HT1080 (cell line): ENCODE results near the genes TFCP2L1 and TEX51.

GRCh38 chr2:120740352-120740781, 4.7 kb downstream of the GLI2 start:
RAMPAGE:
- cytosol, long total RNA = no peak
- long total RNA = no peak
- nucleus, long total RNA = no peak

DNA sequence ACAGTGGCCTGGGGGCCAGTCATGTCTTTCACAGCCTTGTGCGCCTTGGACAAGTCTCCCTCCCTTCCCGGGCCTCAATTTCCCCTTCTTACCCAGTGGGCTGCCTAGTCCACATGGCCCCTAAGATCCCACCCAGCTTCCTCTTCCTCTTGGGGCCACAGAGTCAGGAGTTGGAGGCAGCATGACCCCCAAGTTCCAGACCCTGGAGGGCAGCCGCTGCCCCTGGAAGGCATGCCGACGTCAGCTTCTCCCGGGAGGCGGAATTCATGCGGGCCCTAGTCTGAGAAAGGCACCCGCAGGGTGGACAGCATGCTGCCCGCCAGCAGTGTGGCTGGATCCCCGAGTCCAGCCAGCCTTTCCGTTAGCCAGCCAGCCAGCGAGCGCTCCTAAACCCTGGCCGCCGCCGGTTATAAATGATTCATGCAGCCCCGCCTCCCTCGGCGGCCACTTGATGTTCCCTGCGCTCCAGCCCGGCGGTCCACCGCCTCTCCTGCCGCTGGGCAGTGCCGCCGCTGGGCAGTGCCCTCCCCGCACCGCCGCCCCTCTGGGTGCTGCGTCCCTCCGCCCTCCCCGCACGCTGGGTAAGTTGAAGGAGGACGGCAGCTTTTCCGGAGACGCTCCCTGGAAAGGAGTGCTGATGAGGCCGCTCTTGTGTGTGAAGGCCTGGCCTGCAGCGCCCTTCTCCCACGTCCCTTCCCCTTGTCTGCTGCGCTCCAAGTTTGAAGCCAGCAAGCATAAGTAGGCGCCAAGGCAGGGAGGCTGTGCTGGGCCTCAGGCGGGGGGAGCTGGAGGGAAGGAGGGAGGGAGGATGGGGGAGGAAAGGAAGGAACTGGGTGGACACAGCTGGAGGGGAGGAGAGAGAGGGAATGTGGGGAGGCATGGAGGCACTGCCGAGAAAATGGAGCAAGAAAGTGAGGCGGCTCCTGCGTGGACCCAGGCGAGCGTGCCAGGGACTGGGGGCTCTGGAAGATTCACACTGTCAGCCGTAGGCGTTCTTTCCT, 131.7 kb downstream of the GLI2 start:
RAMPAGE:
- cytosol, long total RNA = no peak
- long total RNA = no peak
- nucleus, long total RNA = start-site peak on the plus strand centred at position 474 of the sequence, 72 bp wide, 12 and 13 reads in 2 replicates

DNA sequence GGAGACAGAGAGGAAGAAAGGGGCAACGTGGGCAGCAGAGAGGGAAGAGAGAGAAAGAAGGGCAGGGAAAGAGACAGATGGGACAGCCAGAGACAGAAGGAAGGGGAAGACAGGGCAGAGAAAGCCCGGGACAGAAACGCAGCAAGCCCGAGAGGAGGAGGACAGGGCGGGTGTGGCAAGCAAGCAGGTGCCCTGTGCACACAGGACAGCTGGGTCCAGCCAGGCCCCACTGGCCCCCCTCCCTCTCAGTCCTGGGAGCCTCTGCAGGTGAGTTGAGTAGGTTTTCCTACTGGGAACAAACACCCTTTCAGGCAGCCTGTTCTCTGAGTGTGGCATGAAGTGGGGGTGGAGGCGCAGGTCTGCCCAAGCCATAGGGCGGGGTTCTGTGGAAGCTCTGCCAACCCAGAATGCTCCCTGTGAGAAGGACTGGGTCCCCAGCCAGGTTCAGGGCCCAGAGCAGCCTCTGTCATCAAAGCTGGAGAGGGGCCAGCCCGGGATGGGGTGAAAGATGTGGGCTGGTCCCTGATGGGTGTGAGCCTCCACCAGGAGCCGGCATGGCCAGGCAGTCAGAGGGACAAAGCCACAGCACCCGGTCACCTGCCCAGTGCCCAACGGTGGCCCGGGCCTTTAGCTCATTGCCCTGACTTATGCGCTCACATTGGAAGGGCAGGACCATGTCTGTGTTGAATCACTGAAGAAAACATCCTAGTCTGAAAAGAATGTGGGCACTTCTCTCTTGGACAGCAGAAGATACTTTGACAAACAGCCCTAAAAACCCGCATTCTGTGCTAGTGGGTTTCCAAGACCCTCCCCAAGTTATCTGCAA, 129.4 kb downstream of the TFCP2L1 start:
RAMPAGE:
- cytosol, long total RNA = no peak
- long total RNA = no peak
- nucleus, long total RNA = no peak

GRCh38 chr2:121285056-121285780, at the start of gene TFCP2L1:
Gene TFCP2L1, minus strand, starts transcription at chr2:121285202.
RAMPAGE:
- cytosol, long total RNA = no peak
- long total RNA = no peak
- nucleus, long total RNA = no peak

DNA sequence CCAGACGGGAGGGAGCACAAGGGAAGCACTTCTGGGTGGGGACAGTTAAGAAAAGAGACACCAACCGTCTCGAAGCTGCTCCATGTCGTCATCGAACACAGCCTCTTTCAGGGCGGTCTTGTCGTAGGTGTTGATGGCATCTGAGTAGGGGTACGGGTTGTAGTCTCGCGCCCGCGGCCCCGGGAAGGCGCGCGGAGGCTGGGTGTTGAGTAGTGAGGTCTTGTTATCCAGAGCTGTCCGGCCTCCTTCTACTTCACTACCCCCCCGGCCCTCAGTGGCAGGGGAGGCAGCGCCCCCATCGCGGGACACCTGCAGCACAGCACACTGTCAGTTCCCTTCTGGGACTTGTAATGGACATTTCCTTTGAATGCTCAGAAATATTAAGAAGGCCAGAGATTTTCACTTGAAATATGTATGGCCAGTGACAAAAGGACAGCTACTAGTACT, 82.5 kb upstream of the TFCP2L1 start:
RAMPAGE:
- cytosol, long total RNA = no peak
- long total RNA = no peak
- nucleus, long total RNA = no peak

DNA sequence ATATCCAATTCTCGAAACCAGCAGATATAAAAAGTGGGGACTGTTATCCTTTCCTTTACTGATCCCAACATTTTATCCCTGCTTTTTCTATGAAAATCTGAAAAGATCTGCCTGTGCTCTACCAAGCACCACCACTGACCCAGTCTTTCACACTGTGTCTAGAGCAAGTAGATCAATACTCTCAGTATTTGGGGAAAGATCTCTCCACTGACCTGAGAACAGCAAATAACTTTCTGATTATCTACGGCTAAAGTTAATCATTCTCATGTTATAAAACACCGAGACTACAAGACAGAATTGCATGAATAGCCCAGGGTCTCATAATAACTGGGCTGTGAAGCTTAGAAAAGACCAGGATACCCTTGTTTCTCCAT, 134.3 kb upstream of the TFCP2L1 start:
RAMPAGE:
- cytosol, long total RNA = no peak
- long total RNA = no peak
- nucleus, long total RNA = no peak

GRCh38 chr2:121425112-121425663, 140.2 kb upstream of the TFCP2L1 start:
RAMPAGE:
- cytosol, long total RNA = no peak
- long total RNA = no peak
- nucleus, long total RNA = no peak

RAMPAGE:
- cytosol, long total RNA = no peak
- long total RNA = no peak
- nucleus, long total RNA = no peak
Measured at GRCh38 chr2:121429946-121430652, 145.1 kb upstream of the TFCP2L1 start.

GRCh38 chr2:121591270-121591803, 57.9 kb downstream of the CLASP1 start:
RAMPAGE:
- cytosol, long total RNA = no peak
- long total RNA = no peak
- nucleus, long total RNA = no peak

DNA sequence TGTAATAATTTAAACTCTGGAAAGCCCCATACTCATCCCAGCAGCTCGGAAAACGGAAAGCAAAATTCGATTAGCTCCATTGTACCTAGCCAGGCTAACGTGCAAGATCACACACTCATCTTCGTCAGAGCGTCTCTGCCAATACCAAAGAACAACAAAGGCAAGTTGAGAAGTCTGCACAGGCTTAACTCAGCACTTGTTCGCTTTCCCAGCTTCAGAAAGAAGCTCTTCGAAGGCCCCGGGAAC, 790 bp downstream of the CLASP1 start:
RAMPAGE:
- cytosol, long total RNA = no peak
- long total RNA = no peak
- nucleus, long total RNA = no peak

DNA sequence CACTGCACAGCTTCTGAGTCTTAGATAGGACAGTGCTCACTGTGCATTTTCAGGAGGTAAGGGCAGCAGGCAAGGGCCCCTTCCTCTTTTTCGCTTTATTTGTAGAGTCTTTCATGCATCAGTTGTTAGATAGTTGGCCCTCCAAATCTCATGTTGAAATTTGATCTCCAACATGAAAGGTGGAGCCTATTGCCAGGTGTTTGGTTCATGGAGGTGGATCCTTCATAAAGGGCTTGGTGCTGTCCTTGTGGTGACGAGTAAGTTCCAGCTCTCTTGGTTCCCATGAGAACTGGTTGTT, 48.1 kb downstream of the TSN start:
RAMPAGE:
- cytosol, long total RNA = no peak
- long total RNA = no peak
- nucleus, long total RNA = no peak

GRCh38 chr2:125695257-125695589, 960.7 kb upstream of the GYPC start:
RAMPAGE:
- cytosol, long total RNA = no peak
- long total RNA = no peak
- nucleus, long total RNA = no peak

DNA sequence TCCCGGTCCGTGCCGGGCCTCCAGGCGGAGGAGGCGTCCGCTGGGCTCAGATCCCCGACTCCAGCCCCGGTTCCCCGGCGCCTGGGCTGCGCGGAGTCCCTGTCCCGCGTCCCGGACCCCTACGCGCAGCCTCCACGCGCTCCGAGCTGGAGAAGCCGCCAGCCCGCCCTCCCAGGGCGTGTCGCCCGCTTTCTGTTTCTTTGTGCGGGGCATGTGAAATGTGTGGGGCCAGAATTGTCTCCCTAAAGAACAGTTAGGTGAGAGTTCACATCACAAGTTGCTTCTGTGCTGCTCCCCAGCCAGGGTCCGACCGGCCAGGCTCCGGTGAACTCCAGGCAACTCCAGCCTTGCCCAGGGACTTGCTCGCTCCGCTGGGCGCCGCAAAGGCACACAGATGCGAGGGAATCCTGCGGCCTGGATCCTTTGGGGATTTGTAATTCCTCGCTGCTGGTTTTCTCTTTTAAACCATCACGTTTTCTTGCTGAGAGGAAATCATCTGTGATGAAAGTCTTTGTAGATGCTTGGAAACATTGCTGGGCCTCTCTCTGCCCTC, 526 bp downstream of the GYPC start:
RAMPAGE:
- cytosol, long total RNA = no peak
- long total RNA = no peak
- nucleus, long total RNA = no peak

GRCh38 chr2:126695876-126696862, 40.2 kb downstream of the GYPC start:
RAMPAGE:
- cytosol, long total RNA = no peak
- long total RNA = no peak
- nucleus, long total RNA = no peak

DNA sequence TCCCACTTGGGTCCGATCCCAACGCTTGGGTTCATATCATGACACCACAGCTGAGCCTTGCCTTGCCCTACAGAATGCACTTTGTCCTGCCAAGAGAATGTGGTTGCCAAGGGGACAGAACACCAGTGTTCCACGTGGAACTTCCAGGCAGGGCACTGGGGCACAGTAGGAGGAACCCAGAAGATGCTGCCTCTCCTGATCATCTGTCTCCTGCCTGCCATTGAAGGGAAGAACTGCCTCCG, at the start of gene TEX51:
Gene TEX51 (plus strand): TSS at position 155 of the 242 bp plus-strand sequence.
RAMPAGE:
- cytosol, long total RNA = no peak
- long total RNA = no peak
- nucleus, long total RNA = no peak

DNA sequence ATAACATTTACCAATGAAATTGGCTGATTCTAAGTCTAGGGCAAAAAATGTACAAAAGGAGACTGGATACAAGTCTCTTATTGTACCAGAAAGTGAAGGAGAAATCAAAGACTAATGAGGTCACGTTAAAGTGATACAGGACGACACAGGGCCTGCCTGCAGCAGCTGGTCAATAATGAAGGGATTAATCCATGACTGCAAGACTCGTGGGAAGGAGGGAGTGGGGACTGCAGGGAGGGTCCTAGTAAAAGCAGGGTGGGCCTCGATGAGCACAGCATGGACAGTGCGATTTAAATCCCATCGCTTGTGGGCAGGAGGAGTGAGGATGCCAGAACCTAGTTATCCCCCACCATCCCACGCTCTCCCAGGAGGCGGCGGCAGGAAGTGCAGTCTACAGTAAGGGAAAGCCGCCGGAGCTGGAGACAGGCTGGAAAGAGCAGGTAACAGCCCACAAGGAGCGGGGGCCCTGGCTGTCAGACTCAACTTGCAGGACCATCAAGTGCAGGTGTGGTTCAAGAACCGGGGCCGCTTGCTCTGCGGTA, 82.4 kb downstream of the BIN1 start:
RAMPAGE:
- cytosol, long total RNA = no peak
- long total RNA = no peak
- nucleus, long total RNA = no peak

DNA sequence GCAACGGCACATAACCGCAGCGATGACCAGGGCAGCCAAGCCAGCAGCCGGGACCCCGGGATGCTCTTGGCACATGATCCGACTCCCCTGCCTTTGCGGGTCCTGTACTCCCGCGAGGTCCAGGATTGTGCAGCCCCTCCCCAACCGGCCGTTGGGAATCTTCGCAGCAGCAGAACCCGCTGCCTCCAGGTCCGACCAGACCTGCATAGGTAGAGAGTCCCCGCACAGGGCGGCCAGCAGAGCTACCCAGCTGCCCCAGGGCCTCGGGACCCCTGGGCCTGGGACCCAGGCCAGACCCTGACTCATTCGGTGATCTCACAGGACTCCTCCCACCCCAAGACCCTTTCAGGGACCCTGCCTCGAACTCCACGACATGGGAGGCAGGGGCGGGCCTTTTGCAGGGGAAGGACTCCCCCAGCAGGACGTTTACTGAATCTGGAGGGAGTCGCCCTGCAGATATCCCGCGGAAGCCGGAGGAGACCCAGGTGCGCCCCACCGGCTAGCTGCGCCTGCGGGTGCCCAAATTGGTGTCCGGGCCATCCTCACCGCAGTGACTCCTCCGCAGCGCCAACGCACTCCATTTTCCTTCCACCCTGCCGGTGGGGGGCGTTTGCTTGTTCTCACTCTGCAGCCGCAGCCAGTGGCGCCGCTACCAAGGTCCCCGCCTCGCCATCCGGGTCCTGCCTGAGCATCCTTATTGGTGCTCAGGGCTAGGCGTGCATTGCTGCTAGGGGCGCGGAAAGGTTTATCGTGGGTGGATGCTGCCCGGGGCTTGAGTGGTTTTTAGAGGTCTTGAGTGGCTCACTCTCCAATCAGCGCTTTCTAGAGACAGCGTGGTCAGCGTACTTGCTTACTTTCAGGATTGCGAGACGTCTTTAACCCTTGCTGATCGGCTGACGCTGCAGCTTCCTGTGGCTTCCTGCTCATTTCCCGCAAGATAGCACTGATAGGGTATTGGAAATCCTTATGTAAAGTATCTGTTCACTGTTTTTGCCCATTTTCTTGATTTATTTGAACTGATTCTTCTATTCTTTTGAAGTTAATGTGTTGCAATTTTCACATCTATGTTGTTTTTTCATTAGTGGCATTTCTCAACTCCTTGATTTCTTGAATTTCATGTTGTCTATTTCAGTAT, 81.5 kb downstream of the BIN1 start:
RAMPAGE:
- cytosol, long total RNA = no peak
- long total RNA = no peak
- nucleus, long total RNA = no peak

DNA sequence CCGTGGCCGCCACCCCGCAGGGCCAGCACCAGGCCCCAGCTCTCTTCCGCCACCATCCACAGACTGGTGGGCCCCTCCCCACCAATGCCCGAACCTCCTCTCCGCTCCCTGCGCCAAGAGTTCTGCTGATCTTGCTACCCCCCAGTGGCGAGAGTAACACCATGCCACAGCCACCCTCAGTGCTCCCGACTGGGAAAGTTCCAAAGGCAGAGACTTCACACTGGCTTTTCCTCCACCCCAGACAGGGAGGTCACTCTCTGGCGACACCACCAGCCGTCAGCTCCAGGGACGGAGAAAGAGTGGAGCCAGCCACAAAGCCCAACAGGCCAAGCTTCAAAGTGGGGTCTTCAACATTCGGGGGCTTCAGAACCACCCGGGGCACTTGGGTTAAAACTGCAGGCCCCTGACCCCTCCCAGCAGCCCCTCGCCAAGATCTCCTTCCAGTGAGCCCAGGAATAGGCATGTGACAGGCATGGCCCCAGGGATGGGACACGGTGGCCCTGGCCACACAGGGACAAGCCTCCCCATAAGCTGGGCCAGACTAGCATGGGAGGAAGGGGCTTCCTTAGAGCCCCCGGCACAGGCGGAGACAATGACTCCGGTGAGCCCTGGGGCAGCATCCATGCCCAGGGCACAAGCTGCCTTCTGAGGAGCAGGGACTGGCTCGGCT, 52.5 kb downstream of the BIN1 start:
RAMPAGE:
- cytosol, long total RNA = no peak
- long total RNA = no peak
- nucleus, long total RNA = no peak

RAMPAGE:
- cytosol, long total RNA = no peak
- long total RNA = no peak
- nucleus, long total RNA = no peak
Measured at GRCh38 chr2:127086862-127087969, 19.7 kb downstream of the BIN1 start.

GRCh38 chr2:127115454-127116328, 8.7 kb upstream of the BIN1 start:
RAMPAGE:
- cytosol, long total RNA = no peak
- long total RNA = no peak
- nucleus, long total RNA = no peak